ENCODE results near the gene MUSTN1.

DNA sequence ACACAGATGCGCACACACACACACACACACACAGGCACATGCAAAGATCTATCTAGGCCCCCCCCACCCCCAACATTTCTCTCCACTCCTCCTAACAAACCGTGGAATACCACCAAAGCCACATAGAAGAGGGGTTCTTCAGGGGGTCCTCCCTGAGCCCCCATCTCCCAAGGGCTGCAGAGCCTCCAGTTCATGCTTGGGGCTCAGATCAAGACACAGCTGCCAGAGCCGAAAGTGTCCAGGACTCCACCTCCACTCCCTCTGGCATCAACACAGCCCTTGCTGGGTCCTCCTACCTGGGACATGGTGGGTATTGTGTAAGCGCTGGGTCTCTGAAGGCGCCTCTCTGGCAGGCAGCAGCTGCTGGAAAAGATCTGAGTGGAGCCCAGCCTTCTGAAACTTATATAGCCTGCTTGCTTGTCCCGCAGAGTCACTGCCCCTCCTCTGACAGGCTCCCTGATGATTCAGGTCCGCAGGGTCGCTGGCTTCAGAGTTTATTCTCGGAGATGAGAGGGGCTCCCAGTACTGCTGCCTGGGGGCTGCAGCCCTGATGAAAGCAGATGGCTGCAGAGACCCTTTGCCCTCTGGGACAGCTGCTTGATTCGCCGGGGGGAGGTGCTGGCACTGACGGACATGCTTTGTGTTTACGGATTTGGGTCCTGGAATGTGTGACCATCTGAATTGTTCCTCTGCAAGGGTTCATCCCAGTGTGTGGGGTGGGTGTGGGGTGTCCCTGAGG lies at the start of gene MUSTN1:
Gene MUSTN1, minus strand, starts transcription at position 376 of the 739 bp plus-strand sequence.
- RRBS: no CpG with 5 or more reads among the region's 13 CpGs

- RRBS: no CpG with 5 or more reads among the region's 10 CpGs
Measured at GRCh38 chr3:52844134-52844759, 9.4 kb upstream of the MUSTN1 start.

- RRBS: no CpG with 5 or more reads among the region's 19 CpGs
Measured at GRCh38 chr3:52846121-52847052, 11.6 kb upstream of the MUSTN1 start.

DNA sequence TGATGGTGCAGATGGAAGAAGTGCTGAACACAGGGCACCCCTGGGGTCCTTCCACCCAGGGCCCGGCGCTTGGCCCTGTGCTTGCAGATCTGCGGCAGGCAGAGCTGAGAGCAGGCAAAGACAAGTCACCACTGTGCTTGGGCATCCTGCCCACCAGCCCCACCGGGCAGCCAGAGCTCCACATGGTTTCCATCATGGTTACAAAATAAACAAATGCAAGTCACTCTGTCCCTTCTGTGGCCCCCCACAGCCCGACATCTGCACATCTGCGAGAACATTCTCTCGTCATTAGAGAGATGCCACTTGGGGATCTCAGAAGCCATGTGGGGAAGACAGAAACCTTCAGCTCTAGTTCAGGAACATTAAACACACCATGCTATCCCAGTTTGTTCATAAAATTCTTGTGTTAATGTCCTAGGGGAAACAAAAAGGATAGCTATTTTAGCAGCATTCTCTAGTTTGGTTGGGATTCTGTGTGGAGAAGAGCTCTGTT lies 37.7 kb upstream of the SFMBT1 start:
- RRBS: 22% methylated on average over 4 of the region's 7 CpGs

GRCh38 chr3:53084185-53085153 lies 38.6 kb upstream of the SFMBT1 start:
- RRBS: no CpG with 5 or more reads among the region's 13 CpGs

DNA sequence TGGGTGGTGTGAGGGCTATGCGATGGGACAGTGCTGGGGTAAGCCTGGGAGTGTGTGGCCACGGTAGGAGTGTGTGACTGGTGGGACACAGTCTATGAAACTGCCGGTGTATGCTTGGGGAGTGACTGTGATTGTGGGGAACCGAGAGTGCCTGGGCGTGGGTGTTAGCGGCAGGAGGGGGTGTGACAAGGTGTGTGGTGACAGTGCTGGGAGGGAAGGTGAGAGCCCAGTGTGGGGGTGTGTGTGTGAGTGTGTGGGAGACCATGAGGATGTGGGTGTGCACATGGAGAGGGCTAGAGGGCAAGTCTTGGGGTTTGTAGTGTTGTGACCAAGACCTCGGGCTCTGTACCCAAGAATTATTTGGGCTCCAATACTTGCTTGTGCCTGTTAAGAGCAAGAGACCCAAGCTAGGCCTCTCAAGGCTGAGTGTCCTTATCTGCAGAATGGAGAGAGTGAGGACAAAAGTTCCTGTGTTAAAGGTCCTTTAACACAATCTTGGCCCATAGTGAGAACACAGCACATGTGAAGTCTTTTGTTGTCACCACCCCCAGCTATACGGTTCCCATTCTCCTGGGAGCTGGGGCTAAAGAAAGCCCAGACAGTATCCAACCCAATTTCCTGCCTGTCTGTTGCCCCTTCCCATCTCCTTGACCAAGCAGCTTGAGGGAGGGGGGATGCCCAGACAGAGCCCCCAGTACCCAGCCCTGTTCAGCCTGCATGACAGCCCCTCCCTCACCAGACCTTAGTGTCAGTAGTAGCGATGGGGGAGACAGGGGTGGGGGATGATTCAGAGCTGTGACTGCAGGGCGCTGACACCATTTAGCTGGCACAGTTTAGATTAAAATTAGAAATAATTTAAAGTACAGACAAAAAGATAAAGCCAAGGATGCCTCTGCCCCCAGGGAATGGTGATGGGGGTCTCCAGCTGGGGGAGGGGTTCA lies 2.4 kb downstream of the PRKCD start:
- RRBS: no CpG with 5 or more reads among the region's 10 CpGs

DNA sequence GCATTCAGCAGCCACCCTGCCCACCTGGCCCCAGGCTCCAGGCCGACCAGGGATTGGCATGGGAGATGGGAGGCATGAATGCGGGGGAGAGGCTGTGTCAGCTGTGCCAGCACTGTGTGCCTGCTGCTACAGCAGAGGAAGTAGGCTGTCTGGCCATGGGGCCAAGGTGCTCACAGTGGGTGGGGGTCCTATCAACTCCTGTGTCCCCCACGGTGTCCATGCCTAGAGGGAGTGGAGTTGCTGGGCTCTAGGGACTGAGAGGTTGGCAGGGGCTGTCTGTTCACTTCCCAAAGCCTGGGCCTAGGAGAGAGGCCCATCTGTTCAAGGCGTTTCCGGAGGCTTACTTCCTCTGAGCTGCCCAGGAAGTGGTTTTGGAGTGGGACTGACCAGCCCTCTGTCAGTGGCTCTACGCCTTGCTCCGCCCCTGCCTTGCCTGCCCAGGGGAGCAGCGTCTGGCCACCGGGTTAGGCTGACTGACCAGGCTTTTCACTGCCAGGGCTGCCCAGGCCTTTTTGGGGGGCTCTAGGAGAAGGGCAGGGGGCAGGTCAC lies 5.9 kb downstream of the PRKCD start:
- RRBS: no CpG with 5 or more reads among the region's 9 CpGs

- RRBS: no CpG with 5 or more reads among the region's 16 CpGs
Measured at GRCh38 chr3:53186348-53187067, 25.5 kb downstream of the PRKCD start.

DNA sequence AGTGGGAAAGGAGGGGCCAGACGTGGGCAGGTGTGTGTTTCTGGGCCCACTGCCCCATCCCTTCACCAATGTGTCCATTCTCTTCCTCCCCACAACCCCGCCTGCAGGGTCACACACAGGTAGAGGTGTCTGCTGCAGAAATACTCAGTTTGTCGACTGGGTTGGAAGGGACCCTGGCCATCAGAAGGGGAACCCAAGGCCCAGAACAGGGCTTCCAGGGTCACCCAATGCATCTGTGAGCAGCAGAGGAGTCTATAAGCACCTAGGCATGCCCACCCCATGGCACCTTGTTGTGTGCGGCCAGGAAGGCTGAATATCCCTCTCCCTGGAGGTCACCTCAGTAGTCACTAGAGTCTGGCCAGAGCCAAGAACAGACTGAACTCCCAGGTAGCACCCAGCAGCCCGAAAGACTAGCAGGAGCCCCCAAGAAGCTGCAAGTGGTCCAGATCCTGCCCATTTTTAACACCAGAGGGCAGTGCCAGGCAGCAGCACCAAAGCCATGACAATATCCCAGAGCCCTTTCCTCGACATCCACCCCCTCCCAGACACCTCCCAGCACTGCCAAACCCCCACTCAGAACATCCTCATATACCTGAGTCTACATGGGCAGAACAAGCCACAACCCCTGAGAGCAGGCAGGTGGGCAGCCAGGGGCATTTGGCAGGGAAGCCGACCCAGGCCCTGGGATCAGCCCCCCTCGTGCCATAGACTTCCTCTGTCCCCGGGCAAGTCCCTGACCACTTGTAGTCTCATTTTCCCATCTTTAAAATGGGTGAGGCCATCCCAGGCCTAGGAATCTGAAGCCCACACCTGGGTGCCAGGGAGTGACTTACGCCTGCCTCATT lies 23.8 kb downstream of the TKT start:
- RRBS: no CpG with 5 or more reads among the region's 10 CpGs

GRCh38 chr3:53711340-53711993 lies 134.8 kb downstream of the CHDH start:
- RRBS: no CpG with 5 or more reads among the region's 8 CpGs

GRCh38 chr3:54888809-54889224 lies 39.0 kb downstream of the LRTM1 start:
- RRBS: no CpG with 5 or more reads among the region's 2 CpGs

- RRBS: no CpG with 5 or more reads among the region's 7 CpGs
Measured at GRCh38 chr3:54967698-54968579, 40.1 kb upstream of the LRTM1 start.

DNA sequence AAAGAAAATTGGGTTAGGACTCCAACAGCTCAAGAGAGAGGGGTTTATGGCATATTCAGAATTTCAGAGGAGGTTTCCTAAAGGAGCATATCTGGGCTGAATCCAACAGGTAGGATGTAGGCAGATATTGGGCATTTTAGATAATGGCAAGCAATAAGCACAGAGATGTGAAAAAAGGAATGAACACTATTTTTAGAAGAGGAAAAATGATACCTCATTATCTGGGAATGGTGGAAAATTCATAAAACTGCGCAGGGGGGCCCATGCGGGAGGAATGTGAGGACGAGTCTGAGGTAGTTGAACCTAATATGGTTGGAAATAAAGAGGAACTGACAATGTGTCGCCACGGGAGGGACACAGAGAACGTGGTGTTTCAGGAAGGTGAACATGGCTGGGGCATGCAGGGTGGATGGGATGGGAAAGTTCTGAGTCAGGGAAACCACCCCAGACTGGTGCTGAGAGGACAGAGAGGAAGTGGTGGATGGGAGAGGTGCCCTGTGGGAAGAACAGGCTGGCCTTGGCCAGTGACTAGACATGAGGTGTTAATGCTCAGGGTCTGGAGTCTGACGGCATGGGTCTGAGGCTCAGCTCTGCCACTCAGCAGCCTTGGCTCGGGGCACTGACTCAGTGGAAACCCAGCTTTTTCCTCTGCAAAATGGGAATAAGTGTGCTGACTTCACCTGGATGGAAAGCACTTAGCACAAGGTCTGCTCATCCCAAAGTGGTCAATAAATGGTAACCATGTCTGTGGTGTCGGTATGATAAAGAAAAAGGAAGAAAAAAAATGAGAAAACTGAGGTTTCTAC lies 137.1 kb upstream of the WNT5A start:
- RRBS: no CpG with 5 or more reads among the region's 9 CpGs

GRCh38 chr3:56466939-56467434 lies 1.3 kb downstream of the ERC2 start:
- RRBS: no CpG with 5 or more reads among the region's 12 CpGs

DNA sequence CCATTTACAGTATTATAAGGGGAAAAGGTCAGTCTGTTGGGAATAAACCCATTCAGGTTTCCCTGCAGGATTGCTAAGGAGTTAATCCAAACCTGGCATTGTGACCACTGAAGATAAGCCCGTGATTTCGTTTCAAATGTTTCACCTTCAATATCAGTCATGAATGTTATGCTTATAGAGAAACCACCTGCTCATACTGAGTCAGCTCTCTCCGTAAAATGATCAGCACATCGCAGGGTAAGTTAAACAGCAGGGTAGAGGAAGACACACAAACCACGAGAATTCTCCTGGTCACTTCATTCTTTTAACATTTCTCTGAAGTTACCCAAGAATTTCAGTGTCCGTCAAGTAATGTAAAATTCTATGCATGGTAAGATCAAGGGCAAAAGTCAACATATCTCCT lies 67.4 kb upstream of the ARHGEF3 start:
- RRBS: no CpG with 5 or more reads among the region's 6 CpGs

- RRBS: no CpG with 5 or more reads among the region's 12 CpGs
Measured at GRCh38 chr3:56877660-56878534, 76.1 kb upstream of the ARHGEF3 start.

- RRBS: no CpG with 5 or more reads among the region's 5 CpGs
Measured at GRCh38 chr3:56923484-56924397, 122.0 kb upstream of the ARHGEF3 start.

DNA sequence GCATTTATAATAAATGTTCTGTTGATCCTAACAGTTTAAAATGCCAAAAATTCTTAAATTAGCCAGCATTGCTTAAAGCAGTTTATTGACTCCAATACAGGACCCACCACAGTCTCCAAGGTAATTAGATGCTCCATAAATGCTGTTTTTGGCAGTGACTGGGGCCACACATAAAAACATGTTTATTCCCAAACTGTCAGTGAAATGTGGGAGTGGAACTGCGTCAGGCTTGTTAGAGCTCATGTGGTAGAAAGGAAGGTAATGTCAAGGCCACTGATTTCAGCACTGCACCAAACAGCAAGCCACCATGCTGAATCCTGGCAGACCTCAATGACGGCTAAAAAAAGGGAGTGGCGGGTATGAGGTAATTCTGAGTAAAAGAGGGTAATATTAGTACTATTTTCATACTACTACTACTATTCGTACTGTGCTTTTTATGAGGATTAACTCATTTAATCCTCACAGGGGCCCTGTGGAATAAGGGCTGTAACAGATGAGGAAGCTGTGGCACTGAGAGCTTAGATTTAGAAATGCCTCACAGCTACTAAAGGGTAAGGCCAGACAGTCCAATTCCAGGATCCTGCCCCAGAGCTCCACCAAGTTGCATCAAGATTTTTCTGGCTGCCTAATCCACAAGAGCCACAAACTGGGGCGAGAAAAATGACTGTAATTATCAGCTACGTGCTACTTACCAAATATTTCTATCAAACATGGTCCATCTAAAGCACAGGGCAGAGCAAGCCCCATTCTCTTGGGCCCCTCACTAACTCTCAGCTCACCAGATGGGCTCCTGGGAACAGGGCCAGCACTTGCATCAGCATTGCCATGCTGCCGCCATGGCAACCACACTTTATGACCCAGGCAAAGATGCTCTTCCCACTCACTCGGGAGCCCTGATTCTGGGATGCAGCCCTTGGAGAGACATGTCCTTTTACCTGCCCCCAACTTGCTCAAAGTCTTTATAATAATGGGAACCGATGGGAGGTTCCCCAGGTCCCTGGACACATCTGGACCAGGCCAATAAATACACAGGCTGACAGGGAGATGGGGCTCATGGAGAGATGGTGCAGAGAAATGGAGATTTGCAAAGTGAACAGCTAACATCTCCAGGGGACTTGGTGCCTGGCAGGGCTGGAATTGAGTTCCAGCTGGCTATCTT lies 83.5 kb upstream of the SPATA12 start:
- RRBS: no CpG with 5 or more reads among the region's 9 CpGs

- RRBS: no CpG with 5 or more reads among the region's 15 CpGs
Measured at GRCh38 chr3:57226894-57227462, 551 bp upstream of the APPL1 start.

DNA sequence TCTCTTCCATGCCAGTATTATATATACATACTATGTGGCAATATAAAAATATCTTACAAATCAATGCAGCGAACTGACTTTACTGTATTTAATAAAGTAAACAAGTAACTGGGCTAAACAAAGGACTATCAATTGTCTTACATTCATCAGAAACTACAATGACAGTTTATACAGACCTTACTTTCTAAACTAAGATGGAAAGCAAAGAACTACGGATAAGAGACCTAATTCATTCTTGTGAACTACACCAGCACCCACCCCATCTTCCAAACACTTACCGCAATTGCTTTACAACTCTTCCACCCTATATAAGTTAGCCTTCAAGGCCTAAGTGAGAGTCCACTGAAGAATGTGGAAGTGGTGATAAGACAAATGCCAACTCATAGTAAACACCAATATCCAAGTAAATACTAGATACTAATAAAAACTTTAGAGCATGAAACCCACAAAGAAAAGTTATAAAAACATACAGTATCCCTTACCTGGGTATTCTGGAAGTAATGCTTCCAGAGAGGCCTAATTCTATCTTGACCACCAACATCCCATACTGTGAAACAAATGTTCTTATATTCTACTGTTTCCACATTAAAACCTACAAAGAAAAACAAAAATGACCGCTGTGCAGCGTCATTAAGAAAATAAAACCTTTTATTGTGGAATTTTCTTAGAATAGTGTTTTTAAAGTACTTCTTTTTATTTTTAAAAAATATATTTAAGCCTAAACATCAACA lies 13.6 kb downstream of the ARF4 start:
- RRBS: no CpG with 5 or more reads among the region's 5 CpGs